ENCODE results near the gene RNF135.

- RAMPAGE, long total RNA, result no peak
- RRBS, result no CpG with 5 or more reads among the region's 10 CpGs
Measured at GRCh38 chr17:28983459-28984488, 22.1 kb downstream of the SEZ6 start.

GRCh38 chr17:29092679-29093127, 49.8 kb downstream of the PIPOX start:
- RAMPAGE, long total RNA, result no peak
- RRBS, result no CpG with 5 or more reads among the region's 11 CpGs

DNA sequence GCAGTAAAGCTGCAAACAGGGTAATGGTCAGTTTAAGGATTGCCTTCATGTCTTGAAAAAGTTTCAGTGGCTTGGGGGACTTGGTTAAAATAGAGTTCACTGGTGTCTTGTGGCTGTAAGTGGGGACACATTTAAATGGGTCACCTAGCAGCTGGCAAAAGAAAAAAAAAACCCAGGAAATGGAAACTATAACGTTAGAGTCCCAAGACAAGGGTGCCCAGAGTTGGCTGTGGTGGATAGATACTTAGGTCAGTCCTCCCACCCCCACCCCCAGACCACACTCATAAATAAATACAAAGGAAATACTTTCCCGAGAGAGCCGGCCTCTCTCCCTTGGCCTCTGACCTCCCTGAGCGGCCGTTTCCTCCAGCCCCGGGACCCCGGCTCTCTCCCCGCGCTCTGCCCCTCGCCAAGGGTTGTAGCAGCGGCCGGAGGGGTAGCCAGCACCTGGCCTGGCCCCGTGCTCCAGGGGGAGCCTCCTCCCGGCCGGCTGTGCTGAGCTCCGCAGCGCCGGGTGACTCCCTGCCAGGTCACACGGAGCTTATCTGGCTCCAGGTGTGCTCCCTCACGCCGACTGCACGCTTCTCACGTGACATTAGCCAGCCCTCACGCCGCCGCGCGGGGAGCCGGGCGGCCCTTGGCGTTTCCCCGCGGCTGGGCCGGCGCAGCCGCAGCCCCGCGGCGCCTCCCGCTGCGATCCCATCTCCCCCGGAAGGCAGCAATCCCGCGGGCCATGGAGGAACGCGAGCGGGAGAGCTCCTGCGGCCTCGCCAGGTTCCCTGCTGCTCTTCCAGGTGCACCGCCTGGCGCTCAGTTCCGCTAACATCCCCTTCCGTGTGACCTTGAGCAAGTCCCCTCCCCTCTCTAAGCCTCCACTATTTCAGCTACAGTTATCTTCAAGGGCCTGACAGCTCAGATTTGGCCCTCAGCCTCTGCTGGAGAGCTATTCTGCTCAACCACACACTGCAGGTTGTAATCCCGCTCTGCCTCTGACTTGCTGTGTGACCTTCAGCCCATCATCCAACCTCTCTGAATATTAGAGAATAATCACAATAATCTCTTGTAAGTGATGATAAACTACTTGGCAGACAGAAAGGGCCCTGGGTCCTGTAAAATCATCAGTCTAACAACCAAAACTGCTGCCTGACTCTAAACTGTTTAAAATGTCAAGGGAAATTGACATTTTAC, 3.6 kb downstream of the MYO18A start:
- RAMPAGE, long total RNA, result no peak
- RRBS, result 2% methylated on average over 29 of the region's 54 CpGs

GRCh38 chr17:29180605-29181043, 426 bp upstream of the MYO18A start:
- RAMPAGE, long total RNA, result no peak
- RRBS, result no CpG with 5 or more reads among the region's 8 CpGs

GRCh38 chr17:29332563-29332762, 38.5 kb upstream of the NUFIP2 start:
- RAMPAGE, long total RNA, result no peak
- RRBS, result no CpG with 5 or more reads among the region's 6 CpGs

GRCh38 chr17:29433655-29434033, 43.5 kb downstream of the TAOK1 start:
- RAMPAGE, long total RNA, result no peak
- RRBS, result no CpG with 5 or more reads among the region's 6 CpGs

- RAMPAGE, long total RNA, result no peak
- RRBS, result no CpG with 5 or more reads among the region's 11 CpGs
Measured at GRCh38 chr17:29542805-29543685, 23.8 kb downstream of the ABHD15 start.

GRCh38 chr17:29546071-29547200, 20.4 kb downstream of the ABHD15 start:
- RAMPAGE, long total RNA, result no peak
- RRBS, result no CpG with 5 or more reads among the region's 2 CpGs

- RAMPAGE, long total RNA, result no peak
- RRBS, result no CpG with 5 or more reads among the region's 8 CpGs
Measured at GRCh38 chr17:29584579-29585029, 4.8 kb downstream of the GIT1 start.

DNA sequence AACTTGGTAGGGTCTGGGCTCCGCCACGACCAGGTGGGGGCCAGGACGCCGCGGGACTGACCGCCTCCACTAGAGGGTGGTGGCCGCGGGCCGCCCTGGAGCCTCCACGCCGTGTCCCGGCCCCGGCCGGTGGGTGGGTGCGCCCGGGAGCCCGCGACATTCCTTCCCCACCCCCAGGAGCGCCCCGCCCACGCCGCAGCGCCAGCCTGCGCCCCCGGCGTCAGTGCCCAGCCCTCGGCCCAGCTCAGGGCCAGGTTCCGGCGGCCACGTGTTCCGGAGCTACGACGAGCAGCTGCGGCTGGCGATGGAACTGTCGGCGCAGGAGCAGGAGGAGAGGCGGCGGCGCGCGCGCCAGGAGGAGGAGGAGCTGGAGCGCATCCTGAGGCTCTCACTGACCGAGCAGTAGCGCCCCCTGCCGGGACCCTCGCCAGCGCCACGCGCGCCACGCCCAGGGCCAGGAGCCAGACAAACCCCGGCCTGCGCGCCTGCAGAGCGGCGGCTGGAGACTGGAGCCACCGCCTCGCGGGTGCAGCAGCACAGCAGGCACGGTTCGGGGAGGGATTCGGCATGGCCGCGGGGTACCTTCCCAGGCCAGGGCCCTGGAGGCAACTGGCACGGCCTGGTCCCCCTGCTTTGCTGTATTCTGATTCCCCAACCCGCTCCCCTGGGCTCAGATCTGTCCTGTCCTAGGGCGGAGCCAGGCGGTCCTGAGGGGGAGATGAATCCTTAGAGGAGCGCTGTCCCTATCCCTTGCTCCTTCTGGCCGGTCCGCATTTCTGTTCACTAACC, 9.3 kb downstream of the CORO6 start:
- RAMPAGE, long total RNA, result no peak
- RRBS, result 2% methylated on average over 20 of the region's 73 CpGs

DNA sequence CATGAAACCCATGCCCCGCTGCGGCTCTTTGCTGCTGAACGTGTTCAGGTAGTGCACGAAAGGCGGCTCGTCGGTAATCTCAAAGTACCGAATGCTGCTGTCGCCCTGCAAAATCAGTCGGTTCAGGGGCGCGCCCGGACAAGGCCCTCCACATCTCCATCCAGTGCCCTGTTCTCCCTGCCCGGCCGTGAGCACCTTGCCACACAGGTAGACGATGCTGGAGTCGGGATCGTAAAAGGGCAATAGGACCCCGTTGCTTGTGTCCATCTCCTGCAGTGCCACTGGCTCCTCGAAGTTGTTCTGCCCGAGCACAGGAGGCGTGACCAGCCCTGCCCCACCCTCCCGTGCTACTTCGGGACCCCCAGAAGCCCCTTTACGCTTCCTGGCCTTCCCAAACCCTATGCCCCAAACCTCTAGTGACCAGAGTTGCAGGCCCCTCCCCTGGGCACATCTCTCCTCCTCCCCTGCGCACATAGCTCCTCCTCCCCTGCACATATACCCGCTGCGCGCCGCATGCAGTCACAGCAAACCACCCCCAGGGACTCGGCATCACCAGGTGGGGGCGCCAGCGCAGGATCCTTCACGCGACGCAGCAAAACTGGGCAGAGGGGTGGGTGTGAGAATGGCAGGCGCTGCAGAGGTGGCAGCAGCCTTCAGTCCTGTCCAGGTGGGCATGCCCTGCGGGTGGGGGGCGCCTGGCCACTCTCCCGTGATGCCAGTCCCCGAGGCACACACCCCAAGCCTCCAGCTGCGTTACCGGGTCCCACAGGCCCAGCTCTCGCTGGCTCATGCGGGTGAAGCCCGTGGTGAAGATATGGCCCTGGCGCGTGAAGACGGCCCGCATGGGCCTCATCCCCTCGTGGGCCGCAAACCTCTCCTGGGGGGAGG, 5.7 kb downstream of the CORO6 start:
- RAMPAGE, long total RNA, result no peak
- RRBS, result 0% methylated on average over 1 of the region's 52 CpGs

GRCh38 chr17:29629849-29630807, 7.4 kb upstream of the CORO6 start:
- RAMPAGE, long total RNA, result no peak
- RRBS, result no CpG with 5 or more reads among the region's 9 CpGs

GRCh38 chr17:29710603-29711406, 88.1 kb upstream of the CORO6 start:
- RAMPAGE, long total RNA, result no peak
- RRBS, result no CpG with 5 or more reads among the region's 5 CpGs

- RAMPAGE, long total RNA, result no peak
- RRBS, result no CpG with 5 or more reads among the region's 6 CpGs
Measured at GRCh38 chr17:29732489-29732944, 109.8 kb upstream of the CORO6 start.

- RAMPAGE, long total RNA, result no peak
- RRBS, result no CpG with 5 or more reads among the region's 7 CpGs
Measured at GRCh38 chr17:30248068-30249400, 13.0 kb upstream of the SLC6A4 start.

DNA sequence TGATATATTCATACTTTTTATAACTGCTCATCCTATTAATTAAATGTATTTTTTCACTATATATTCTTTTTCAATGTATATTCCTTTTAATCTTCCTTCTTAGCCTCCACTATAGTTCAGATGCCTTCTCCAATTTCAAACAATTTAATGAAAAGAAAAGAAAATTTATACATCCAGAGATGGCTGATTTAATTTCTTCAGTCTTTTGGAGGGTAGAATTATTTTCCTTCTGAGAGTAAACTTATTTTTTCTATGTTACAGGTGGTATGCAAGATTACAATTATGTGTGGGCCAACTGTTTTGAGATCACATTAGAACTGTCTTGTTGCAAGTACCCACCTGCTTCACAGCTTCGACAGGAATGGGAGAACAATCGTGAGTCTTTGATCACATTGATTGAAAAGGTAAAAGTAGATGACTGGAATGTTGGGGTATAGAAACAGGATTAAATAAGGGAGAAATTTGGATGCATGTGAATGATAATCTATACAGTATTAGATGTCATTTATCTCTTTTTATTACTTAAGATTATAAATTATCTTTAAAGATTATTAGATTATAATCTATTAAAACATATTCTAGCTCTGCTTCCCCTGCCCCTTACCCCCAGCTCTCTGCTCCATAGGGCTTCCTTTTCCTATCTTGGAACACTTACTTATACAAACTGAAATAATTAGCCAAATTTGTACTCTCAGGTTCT, 42.0 kb downstream of the CPD start:
- RAMPAGE, long total RNA, result no peak
- RRBS, result no CpG with 5 or more reads among the region's 2 CpGs

DNA sequence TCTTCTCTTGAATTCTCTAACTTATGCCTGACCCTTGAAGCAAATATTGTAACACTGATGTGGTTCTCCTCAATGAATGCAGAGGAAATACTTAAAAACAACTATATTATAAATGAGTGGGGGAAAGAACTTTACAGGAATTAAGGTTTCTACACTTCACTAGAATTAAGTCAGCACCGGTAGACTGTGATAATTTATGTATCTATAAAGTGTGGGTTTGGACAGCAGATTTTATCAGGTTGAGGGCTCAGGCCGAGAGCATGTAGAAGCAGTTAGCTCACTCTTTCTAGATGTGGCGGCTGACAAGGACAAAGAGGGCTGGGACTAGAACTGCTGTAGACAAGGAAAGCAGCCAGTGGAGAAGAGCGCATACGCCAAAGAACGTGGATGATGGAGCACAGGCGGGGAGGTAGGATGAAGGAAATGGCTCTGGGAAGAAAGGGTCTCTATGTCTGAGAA, 566 bp upstream of the GOSR1 start:
- RAMPAGE, long total RNA, result no peak
- RRBS, result no CpG with 5 or more reads among the region's 7 CpGs

DNA sequence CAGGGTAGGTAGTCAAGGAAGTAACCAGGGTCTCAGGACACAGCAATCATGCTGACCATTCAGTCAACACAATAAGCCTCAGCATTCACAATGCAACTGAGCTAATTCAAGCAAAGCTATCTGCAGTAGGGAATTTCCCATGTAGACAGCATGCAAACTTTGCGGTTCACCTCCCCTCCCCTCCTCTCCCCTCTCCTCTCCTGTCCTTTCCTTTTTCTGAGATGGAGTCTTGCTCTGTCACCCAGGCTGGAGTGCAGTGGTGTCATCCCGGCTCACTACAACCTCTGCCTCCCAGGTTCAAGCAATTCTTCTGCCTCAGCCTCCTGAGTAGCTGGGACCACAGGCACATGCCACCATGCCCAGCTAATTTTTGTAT, 9.6 kb upstream of the RNF135 start:
- RAMPAGE, long total RNA, result no peak
- RRBS, result no CpG with 5 or more reads among the region's 2 CpGs

DNA sequence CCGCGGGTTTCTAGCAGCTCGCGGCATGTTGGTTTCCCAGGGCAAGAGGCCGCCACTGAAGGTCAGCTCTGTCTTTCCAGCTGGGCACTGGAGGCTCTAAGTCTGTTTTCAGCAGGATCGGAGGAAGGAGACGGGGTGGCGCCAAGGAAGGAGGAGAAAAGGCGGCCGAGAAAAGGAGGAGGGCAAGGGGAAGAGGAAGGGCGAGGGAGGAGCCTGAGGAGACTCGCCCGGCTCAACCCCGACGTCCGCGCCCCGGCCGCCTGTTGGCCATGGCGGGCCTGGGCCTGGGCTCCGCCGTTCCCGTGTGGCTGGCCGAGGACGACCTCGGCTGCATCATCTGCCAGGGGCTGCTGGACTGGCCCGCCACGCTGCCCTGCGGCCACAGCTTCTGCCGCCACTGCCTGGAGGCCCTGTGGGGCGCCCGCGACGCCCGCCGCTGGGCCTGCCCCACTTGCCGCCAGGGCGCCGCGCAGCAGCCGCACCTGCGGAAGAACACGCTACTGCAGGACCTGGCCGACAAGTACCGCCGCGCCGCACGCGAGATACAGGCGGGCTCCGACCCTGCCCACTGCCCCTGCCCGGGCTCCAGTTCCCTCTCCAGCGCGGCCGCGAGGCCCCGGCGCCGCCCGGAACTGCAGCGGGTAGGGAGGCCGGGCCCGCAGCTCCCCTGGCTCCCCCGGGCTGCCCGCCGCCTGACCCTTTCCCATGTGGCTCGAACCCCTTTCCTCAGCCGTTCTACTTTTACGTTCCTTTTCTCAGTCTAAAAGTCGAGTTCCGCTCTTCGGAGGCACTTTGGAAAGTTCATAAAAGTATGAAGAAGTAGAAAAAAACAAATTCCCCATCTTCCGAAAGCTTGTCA, at the start of gene RNF135:
TSS of gene RNF135 (plus strand) at position 235 of the 859 bp plus-strand sequence.
- RAMPAGE, long total RNA, result no peak
- RRBS, result 3% methylated on average over 6 of the region's 74 CpGs

- RAMPAGE, long total RNA, result no peak
- RRBS, result 1% methylated on average over 3 of the region's 33 CpGs
Measured at GRCh38 chr17:31008999-31009588, 38.3 kb downstream of the RNF135 start.

All from epithelial cell of proximal tubule (primary cell).